Epithelial cell of proximal tubule (primary cell): Measurements from ENCODE around the genes VPREB1 and PRAME.

DNA sequence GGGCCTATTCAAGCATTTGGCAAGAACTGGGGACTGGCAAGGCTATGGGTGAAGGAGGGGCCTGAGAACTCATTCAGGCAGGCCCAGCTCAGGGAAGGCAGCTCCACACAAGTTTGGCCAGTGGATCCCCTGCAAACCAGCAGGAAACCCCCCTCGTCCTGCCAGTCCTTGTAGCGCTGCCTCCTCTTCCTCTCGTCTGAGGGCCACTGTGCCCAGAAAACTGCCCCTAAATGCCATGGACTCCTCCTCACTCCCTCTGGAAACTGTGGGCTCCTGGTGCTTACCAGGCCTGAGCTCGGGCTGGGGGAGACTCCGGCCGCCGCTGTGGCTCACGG is 15.3 kb downstream of the PPM1F start:
- RAMPAGE, long total RNA: no peak
- RRBS: no CpG with 5 or more reads among the region's 8 CpGs

- RAMPAGE, long total RNA: no peak
- RRBS: no CpG with 5 or more reads among the region's 8 CpGs
Measured at GRCh38 chr22:21984780-21985255, 2.2 kb upstream of the TOP3B start.

DNA sequence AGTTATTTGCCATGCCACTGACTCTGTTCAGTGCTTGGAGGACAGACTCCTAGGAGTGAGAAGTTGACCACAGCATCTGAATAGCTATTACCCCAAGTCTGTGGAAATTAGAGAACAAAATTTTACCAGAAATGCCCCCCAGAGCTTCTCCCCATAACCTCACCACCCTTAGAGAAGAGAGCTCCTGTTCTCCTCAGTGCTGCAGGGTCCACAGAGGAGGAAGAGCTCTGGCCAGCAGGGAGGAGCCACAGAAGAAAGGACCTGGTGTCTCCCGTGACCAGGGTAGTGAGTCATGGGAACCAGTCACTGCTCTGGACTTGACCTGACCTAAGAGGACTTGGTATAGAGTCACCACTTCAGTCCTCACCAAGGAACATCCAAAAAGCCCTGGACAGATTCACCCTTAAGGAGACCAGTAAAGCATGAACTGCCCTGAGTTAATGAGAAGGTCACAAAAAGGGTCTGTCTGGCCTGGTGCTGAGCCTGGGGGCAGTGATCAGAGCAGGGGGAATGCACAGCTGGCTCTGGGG is 103.1 kb upstream of the TOP3B start:
- RAMPAGE, long total RNA: no peak
- RRBS: no CpG with 5 or more reads among the region's 1 CpG

- RAMPAGE, long total RNA: no peak
- RRBS: no CpG with 5 or more reads among the region's 10 CpGs
Measured at GRCh38 chr22:22123536-22123817, 121.1 kb upstream of the VPREB1 start.

- RAMPAGE, long total RNA: no peak
- RRBS: no CpG with 5 or more reads among the region's 3 CpGs
Measured at GRCh38 chr22:22181334-22181725, 63.3 kb upstream of the VPREB1 start.

- RAMPAGE, long total RNA: no peak
- RRBS: no CpG with 5 or more reads among the region's 15 CpGs
Measured at GRCh38 chr22:22244446-22244994, at the start of gene VPREB1. TSS of gene VPREB1 (plus strand) at chr22:22244786.

DNA sequence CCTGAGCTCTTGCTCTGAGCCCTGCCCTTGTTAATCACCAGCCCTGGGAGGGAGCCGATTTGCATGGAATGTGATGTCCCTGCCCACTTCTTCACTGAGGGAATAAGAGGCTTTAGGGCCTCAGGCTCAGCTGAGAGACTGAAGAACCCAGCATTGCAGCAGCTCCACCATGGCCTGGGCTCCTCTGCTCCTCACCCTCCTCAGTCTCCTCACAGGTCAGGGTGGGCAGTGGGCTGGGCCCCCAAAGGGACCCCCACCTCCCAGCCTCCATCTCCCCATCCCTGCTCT is 98.4 kb downstream of the VPREB1 start:
- RAMPAGE, long total RNA: no peak
- RRBS: no CpG with 5 or more reads among the region's 1 CpG

- RAMPAGE, long total RNA: no peak
- RRBS: no CpG with 5 or more reads among the region's 1 CpG
Measured at GRCh38 chr22:22348370-22348658, 103.7 kb downstream of the VPREB1 start.

GRCh38 chr22:22558902-22559827 is at the start of gene PRAME:
TSS of gene PRAME (minus strand) at chr22:22559265.
- RAMPAGE, long total RNA: no peak
- RRBS: 22% methylated on average over 3 of the region's 41 CpGs

DNA sequence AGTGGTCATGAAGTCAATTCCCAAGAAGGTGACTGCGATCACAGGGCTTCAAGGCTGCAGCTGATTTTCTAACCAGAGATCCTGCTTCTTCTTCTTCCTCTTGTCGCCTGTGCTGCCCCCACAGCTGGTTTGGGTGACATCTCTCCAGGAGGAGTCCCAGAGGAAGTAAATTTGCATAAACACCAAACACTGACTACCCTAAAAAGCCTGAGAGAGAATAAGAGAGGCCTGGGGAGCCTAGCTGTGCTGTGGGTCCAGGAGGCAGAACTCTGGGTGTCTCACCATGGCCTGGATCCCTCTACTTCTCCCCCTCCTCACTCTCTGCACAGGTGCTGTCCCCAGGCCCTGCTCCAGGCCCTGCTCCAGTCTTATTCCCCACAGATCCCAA is 42.1 kb downstream of the GGTLC2 start:
- RAMPAGE, long total RNA: no peak
- RRBS: no CpG with 5 or more reads among the region's 2 CpGs

GRCh38 chr22:22720256-22720716 is 75.9 kb downstream of the GGTLC2 start:
- RAMPAGE, long total RNA: no peak
- RRBS: no CpG with 5 or more reads among the region's 3 CpGs

- RAMPAGE, long total RNA: no peak
- RRBS: no CpG with 5 or more reads among the region's 8 CpGs
Measured at GRCh38 chr22:22734279-22734828, 89.9 kb downstream of the GGTLC2 start.

- RAMPAGE, long total RNA: no peak
- RRBS: no CpG with 5 or more reads among the region's 1 CpG
Measured at GRCh38 chr22:22811622-22812032, 76.0 kb upstream of the IGLL5 start.

GRCh38 chr22:22818584-22819257 is 68.9 kb upstream of the IGLL5 start:
- RAMPAGE, long total RNA: no peak
- RRBS: no CpG with 5 or more reads among the region's 6 CpGs

GRCh38 chr22:22895297-22895897 is 7.8 kb downstream of the IGLL5 start:
- RAMPAGE, long total RNA: no peak
- RRBS: 64% methylated on average over 1 of the region's 13 CpGs

GRCh38 chr22:22899237-22899879 is 11.7 kb downstream of the IGLL5 start:
- RAMPAGE, long total RNA: no peak
- RRBS: no CpG with 5 or more reads among the region's 7 CpGs

- RAMPAGE, long total RNA: no peak
- RRBS: no CpG with 5 or more reads among the region's 6 CpGs
Measured at GRCh38 chr22:22904639-22905176, 17.1 kb downstream of the IGLL5 start.

DNA sequence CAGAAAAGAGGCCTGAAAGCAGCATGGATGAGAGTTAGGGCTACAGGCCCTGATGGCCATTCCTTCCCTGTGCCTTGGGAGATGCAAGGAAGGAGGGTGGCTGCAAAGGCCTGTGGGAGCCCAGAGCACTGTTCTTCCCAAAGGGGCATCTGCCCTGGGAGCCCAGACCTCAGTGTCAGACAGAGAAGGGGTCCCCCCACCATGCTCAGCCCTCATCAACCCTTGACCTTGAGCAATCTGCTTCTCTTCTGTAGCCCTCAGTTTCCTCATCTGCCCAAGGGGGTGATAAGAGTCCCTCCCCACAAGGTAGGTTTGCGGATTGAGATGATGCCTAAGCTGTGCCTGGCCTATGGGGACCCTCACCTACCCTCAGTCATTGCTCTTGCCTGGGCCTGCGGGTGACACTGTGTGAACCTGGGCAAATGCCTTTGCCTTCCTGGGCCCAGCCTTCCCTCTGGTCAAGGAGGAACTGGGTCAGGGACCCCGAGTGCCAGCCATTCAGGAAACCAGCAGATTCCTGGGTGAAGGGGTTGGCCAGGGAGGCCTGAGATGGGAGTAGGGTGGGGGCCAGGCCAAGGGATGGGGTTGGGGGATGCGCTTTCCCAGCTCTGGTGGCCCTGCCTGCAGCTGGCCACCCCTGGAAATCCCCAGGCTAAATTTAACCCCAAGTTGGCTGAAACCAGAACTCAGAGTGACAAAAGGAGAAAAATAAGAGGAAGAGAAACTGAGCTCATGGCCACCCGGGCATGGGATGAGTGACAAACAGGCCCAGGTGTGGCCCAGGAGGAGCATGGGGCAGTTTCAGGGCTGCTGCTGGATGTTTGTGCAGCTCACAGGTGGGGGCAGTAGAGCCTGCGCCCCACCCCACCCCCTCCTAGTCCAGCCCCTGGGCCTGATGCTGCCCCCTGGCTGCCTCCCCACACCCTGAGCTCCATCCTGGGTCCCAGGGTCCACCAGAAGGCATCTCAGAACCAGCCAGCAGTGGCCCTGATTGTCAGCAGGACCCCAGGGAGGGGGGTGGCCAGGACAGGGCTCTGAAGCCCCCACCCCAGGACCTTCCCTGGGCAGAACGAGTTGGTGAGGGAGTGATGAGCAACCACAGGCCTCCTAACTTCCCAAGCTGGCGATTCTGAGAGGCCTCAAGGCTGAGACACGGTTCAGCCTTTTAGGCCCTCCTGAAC is 47.8 kb downstream of the IGLL5 start:
- RAMPAGE, long total RNA: no peak
- RRBS: no CpG with 5 or more reads among the region's 9 CpGs

DNA sequence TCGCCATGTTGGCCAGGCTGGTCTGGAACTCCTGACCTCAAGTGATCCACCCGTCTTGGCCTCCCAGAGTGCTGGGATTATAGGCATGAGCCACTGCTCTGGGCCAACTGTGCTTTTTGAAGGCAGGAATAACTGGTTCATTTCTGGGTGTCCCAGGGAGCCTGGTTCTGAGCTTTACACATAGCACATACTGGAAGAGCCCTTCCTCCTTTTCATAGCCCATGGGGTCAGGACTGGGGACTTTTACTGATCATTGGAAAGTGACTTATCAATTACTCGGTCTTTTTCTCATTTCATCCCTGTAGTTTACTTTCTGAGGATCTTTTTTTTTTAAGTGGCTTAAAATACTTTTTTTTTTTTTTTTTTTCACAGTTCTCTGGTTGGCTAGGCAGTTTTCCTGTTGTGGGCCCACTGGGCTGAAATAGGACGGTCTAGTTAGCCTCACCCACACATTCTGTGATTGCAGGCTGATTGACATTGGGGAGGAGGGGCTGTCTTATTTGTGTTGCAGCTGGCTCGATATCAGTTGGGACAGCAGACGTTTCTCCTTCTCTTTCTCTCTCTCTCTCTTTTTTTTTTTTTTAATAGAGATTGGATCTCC is 6.7 kb downstream of the BCR start:
- RAMPAGE, long total RNA: no peak
- RRBS: no CpG with 5 or more reads among the region's 6 CpGs

- RAMPAGE, long total RNA: no peak
Measured at GRCh38 chr22:23248580-23248826, 68.2 kb downstream of the BCR start.